Gastroesophageal sphincter (tissue), 4 donors: ENCODE results near the genes DLGAP3, SFPQ and ZMYM4.

DNA sequence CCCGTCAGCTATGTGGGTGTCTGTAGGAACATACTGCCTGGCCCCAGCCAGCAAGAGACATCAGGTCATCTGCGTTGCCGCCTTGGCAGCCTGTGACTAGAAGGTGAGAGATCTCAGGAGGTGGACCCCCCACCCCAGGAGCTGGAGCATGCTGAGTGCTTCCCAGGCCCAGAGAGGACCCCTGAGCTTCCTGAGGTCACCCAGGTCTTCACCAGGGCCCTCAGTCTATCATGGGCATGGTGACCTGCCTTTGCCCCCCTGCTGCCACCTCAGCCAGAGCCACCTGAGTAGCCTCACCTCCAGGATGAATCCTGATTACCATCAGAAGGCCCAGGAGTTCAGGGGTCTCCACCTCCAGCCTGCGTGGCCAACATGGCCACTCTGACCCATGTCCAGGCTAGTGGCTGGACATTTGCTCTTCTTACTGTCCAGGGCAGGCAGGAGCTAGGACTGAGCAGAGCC, 250.6 kb downstream of the C1orf94 start:
- PRO-cap, result no peak
- RAMPAGE, long total RNA, 4 experiments, result no peak in any of the 4 experiments

- PRO-cap, result bidirectional peak, plus-strand start at chr1:34844474, minus-strand start at chr1:34844315
- RAMPAGE, long total RNA, 4 experiments, result no peak in any of the 4 experiments
Observed at GRCh38 chr1:34844148-34844844, 15.3 kb downstream of the SMIM12 start.

DNA sequence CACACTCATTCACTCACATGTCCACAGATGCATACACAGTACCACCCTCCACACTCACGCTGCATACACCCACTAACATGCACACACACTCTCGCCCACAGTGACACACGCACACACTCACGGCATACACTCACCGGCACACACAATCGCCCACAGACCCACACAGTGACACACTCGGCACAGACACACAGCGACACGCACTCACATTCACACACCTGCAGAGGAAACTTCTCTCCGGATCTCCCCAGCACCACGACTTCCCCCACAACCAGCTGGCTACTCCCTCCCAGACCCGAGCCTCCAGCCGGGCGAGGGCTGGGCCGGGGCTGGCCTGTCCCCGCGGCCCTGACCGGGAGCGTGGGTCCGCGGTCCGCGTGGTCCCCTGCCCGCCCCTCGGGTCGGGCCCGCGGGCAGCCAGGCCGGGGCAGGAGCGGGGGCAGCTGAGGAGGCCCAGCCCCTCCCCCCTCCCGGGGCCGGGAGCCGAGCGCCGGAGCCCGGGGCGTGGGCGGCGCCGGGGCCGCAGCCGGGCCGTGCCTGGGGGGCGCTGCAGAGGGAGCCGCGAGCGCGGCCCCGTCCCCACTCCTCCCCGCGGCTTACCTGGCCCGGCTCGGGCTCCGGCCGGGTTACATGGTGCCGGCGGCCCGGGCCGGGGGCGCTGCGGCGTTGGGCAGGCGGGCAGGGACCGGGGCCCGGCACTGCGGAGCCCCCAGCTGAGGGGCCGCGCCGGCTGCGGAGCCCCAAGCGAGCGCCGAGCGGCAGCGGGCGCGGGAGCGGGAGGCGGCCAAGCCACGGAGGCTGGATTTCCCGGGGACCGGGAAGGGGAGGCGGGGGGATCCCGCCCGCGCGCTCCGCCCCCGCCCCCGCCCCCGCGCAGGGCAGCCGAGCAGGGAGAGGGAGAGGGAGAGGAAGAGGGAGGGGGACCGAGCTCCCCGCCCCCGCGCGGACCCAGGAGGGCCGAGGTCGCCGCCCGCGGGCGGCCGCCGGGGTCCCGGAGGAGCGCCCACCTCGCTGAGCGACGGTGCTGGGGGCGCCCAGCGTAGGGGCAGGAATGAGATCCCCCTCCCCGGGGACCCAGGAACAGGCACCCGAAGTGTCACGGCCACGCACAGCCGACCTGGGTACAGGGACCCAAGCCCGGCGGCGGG, at the start of gene DLGAP3:
Gene DLGAP3, minus strand, starts transcription at position 797 of the 1,145 bp plus-strand sequence.
- PRO-cap, result no peak
- RAMPAGE, long total RNA, 4 experiments, result no peak in any of the 4 experiments

GRCh38 chr1:35030504-35031132, 1.1 kb downstream of the ZMYM6 start:
- PRO-cap, result no peak
- RAMPAGE, long total RNA, 4 experiments, result no peak in any of the 4 experiments

DNA sequence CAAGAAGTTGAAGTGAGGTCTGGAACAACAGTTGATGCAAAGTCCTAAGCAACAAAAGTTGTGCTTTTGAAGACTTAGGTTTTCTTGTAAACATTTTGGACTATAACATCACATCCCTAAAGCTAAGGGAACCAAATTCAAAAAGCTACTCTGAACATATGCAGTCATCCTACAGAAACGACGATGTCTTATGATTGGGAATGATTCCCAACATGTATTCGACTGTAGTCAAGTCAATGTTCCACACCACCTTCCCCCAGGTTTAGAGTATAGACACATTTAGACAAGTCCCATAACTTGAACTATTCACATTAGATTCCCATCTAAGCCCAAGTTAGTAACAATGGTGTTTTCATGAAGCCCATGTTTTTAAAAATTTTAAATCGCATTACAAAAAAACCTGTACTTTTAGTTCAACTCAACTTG, 12.7 kb downstream of the SFPQ start:
- PRO-cap, result no peak
- RAMPAGE, long total RNA, 4 experiments, result no peak in any of the 4 experiments

DNA sequence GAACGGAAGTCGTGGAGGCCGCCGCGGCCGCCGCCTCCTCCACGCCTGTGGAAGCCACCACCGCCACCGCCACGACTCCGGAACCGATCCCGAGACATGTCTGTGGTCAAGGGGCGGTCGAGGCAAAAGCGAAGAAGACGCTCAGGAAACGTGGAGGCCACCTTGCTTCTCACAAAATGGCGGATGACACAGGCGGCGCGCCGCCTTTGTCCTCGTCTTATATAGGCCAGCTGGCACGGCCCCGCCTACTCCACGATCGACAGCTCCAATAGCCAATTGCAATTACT, at the start of gene SFPQ:
Gene SFPQ, minus strand, starts transcription at position 194 of the 287 bp plus-strand sequence.
- PRO-cap, result bidirectional peak, plus-strand start at position 177 of the sequence, minus-strand start at position 194 of the sequence
- RAMPAGE, long total RNA, 4 experiments, result start-site peak on the minus strand in 4 of 4 experiments, centred at positions 182 to 188 of the sequence, 75 to 5,662 reads per replicate

DNA sequence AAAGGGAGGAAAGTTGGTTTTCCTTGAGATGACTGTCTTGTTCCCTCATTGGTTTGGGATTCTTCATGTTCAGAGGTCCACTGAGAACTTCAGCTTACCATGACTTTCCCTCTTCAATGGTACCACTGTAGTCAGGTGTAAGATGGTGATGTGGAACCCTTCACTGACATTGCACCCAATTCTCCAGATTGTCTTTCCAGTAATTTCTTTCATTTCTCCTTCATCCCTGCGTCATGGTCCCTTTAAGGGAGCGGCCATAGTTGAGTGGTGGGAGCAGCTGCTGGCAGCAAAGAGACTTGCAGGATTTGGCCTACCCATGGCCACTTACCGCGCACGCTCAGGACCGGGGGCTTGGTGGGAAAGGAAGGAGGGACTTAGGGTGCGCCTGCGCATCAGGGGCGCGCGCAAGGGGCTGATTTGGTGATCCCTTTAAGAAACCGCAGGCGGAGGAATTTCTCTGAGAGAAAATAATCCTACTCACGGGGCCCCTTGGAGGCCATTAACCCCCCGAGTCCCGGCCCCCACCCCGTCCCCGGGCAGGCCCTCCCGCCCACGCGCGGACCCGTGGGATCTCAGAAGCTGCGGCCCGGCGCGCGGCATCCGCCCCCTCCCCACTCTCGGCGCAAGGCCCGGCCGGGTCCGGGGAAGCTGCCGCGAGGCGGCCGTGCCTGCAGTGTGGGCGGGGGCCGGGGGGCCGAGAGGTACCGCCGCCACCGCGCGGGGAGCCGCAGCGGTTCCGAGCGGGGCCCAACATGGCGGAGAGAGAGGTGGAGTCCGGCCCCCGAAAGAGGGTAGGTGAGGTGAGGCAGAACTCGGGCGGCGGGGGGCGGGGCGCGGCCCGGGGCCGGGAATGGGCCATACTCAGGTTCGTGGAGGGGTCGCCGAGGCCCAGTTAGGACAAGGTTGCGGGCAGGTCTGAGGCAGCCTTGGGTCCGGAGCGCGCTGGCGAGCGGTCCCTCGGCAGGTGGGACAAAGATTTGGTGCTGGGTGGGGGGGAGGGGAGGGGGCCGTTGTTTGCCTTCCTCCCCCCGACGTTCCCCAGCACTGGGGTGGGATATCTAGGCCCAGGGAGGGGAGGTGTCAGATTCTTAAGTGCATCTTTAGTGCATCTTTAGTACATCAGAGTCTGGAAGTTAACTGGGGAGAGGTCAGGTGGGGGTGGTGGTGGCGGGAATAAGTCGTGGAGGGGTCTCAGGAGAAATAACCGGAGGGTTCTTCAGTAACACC, at the start of gene ZMYM4:
Gene ZMYM4, plus strand, starts transcription at position 415 of the 1,227 bp plus-strand sequence.
- PRO-cap, result unidirectional peak, plus-strand start at position 673 of the sequence
- RAMPAGE, long total RNA, 4 experiments, result no peak in any of the 4 experiments

DNA sequence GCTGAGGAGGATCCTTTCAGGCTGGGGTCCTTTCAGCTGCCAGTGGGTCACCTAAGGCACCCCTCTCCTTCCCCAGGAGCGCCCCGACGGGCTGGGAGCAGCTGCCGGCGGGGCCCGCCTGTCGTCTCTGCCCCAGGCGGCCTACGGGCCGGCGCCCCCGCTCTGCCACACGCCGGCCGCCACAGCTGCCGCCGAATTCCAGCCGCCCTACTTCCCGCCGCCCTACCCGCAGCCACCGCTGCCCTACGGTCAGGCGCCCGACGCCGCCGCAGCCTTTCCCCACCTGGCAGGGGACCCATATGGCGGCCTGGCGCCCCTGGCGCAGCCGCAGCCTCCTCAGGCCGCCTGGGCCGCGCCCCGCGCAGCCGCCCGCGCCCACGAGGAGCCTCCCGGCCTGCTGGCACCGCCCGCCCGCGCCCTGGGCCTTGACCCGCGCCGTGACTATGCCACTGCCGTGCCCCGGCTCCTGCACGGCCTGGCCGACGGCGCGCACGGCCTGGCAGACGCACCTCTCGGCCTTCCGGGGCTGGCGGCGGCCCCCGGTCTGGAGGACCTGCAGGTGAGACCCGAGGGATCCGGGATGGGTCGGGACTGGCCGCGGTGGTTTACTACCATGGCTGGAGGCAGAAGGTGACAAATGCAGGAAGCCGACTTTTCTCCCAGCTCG, 870 bp downstream of the TFAP2E start:
- PRO-cap, result no peak
- RAMPAGE, long total RNA, 4 experiments, result no peak in any of the 4 experiments

DNA sequence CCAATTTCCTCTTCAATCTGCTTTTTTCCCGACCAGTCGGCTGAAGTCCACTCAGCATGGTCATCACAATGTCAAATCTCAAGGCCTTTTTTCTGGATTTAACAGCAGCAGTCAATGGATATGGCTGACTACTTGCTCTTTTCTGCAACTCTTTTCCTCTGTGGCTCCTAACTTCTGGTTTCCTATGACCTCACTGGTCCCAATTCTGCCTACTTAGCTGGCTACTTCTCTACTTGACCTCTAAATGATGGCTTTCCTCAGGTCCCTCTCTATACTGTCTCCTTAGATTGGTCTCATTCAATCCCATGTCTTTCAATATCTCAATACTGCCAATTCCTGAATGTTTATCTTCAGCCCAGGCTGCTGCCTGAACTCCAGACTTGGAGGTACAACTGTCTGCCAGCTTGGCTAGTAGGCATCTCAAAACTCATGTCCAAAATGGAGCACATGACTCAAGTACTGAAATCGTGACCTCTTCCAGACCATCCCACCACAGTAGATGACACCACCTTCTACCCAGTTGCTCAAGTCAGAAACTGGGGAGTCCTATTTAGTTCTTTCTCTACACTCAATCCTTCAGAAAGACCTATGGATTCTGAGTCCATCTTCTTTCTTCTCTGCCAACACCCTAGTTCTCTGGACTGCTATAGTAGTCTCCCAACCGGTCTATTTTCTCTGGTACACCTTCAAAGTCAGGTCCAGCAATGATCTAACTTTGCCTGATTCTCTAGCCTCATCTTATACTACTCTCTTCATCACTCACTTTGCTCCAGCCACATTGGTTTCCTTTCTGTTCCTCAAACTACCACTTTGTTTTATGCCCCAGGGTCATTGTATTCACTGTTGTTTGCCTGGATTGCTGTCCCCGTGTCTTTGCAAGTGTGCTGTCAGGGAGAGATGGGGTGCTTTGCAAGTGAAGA, 23.4 kb downstream of the TFAP2E start:
- PRO-cap, result no peak
- RAMPAGE, long total RNA, 4 experiments, result no peak in any of the 4 experiments

GRCh38 chr1:35779746-35780017, 9.9 kb upstream of the CLSPN start:
- PRO-cap, result no peak
- RAMPAGE, long total RNA, 4 experiments, result no peak in any of the 4 experiments

DNA sequence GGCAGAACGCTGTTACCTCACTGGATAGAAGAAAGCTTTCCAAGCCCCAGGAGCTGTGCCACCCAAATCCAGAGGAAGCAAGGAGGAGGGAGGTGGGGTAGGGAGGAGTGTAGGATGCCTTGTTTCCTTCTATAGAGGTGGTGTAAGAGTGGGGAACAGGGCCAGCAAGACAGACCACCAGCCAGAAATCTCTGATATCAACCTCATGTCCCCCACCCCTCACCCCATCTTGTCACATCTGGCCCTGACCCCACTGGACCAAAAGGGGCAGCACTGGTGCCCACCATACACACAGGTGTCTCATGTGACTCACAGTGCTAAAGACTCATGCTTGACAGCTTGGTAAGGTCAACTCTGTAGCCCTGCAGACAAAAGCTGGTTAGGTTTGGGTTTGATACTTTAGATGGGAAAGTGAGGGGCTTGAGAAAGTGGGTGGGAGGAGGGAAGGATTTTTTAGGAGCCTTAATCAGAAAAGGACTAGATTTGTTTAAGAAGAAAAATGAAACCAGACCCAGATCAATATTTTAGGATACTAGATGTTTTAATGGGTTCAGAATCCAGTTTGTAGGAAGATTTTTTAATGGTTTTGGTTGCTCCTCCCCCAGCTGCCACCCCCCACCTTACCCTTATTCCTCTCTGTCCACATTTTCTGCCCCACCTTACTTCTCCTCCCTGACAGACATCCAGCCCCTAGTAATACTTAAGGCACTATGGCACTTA, 11.1 kb upstream of the AGO3 start:
- PRO-cap, result no peak
- RAMPAGE, long total RNA, 4 experiments, result no peak in any of the 4 experiments

DNA sequence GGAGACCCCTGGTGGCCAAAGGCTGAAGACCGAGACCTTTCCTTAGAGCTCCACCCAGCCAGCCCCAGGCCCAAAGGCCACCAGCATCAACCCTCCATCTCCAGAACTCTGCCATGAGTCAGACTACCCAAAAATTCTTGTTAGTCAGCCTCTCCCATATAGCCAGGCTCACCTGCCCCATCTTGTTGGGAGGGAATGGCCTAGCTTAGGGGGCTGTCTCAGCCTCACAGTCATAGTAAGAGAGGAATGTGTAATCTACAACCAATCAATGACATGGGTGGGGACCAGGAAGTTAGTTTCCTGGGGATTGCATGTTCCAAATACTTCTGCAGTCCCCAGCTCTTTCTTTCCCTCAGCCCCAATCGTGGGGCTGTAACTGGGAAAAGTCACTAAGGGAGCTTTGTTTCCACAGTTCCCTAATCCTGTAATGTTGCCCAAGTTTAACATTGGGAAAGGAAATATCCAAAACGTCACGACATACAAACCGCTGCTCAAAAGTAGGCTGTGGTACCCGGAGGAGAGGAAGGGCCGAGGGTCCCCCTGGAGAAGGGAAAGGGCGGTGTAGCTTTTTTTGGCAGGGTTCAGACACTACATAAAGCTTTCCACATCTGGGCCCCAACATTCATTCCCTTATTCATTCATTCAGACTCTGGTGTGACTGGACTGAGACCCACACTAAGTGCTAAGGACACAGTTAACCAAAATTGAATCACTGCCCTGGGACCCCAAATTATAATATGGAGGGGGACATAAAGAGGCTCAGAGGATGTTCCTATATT, 10.1 kb upstream of the COL8A2 start:
- PRO-cap, result no peak
- RAMPAGE, long total RNA, 4 experiments, result no peak in any of the 4 experiments

GRCh38 chr1:36150110-36150627, 883 bp upstream of the TRAPPC3 start:
- PRO-cap, result unidirectional peak, plus-strand start at chr1:36150415
- RAMPAGE, long total RNA, 4 experiments, result no peak in any of the 4 experiments

- PRO-cap, result no peak
- RAMPAGE, long total RNA, 4 experiments, result no peak in any of the 4 experiments
Observed at GRCh38 chr1:36179480-36179969, 23.6 kb downstream of the MAP7D1 start.

GRCh38 chr1:36187732-36188451, 31.9 kb downstream of the MAP7D1 start:
- PRO-cap, result bidirectional peak, plus-strand start at chr1:36188222, minus-strand start at chr1:36188017
- RAMPAGE, long total RNA, 4 experiments, result no peak in any of the 4 experiments

GRCh38 chr1:36200007-36200710, 24.1 kb upstream of the THRAP3 start:
- PRO-cap, result bidirectional peak, plus-strand start at chr1:36200364, minus-strand start at chr1:36200188; bidirectional peak, plus-strand start at chr1:36200538, minus-strand start at chr1:36200390
- RAMPAGE, long total RNA, 4 experiments, result no peak in any of the 4 experiments

- PRO-cap, result no peak
- RAMPAGE, long total RNA, 4 experiments, result no peak in any of the 4 experiments
Observed at GRCh38 chr1:36228544-36228875, 4.3 kb downstream of the THRAP3 start.

GRCh38 chr1:36231244-36231666, 7.0 kb downstream of the THRAP3 start:
- PRO-cap, result unidirectional peak, minus-strand start at chr1:36231354
- RAMPAGE, long total RNA, 4 experiments, result no peak in any of the 4 experiments

GRCh38 chr1:36306472-36307487, 612 bp downstream of the SH3D21 start:
- PRO-cap, result bidirectional peak, plus-strand start at chr1:36307107, minus-strand start at chr1:36306907
- RAMPAGE, long total RNA, 4 experiments, result start-site peak on the plus strand in 1 of 4 experiments, at chr1:36307107-36307112 at its widest, 19 reads per replicate

DNA sequence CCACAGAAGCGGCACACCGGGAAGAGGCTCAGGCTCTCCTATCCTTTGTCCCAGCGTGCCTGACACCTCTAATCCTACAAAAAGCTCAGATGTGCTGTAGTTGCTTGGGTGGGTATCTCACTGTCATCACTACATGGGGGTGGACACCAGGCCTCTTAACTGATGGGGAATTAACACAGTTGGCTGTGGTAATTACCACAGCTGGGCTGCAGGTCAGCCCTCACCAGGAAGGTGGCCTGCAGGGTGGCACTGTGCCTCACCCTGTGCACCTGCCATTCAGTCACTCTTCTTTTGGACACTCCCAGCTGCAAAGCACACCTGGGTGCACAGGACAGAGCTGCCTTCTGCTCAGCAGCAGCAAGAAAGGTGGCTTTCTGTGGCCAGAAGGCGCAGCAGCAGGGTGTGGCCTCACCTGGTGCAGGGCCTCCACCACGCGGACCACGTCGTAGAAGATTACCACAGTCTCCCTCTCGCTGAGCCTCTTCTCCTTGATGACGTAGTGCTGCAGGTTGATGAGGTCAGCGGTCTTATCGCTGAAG, 30.9 kb downstream of the STK40 start:
- PRO-cap, result no peak
- RAMPAGE, long total RNA, 4 experiments, result no peak in any of the 4 experiments